M059J (cell line): ENCODE measurements around the gene HBA2.

DNA sequence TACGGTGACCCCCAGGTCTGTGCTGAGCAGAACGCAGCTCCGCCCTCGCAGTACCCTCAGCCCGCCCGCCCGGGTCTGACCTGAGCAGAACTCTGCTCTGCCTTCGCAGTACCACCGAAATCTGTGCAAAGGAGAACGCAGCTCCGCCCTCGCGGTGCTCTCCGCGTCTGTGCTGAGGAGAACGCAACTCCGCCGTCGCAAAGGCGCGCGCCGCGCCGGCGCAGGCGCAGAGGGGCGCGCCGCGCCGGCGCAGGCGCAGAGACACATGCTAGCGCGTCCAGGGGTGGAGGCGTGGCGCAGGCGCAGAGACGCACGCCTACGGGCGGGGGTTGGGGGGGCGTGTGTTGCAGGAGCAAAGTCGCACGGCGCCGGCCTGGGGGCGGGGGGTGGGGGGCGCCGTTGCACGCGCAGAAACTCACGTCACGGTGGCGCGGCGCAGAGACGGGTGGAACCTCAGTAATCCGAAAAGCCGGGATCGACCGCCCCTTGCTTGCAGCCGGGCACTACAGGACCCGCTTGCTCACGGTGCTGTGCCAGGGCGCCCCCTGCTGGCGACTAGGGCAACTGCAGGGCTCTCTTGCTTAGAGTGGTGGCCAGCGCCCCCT is 42.9 kb downstream of the POLR3K start:
- RAMPAGE, long total RNA: no peak

DNA sequence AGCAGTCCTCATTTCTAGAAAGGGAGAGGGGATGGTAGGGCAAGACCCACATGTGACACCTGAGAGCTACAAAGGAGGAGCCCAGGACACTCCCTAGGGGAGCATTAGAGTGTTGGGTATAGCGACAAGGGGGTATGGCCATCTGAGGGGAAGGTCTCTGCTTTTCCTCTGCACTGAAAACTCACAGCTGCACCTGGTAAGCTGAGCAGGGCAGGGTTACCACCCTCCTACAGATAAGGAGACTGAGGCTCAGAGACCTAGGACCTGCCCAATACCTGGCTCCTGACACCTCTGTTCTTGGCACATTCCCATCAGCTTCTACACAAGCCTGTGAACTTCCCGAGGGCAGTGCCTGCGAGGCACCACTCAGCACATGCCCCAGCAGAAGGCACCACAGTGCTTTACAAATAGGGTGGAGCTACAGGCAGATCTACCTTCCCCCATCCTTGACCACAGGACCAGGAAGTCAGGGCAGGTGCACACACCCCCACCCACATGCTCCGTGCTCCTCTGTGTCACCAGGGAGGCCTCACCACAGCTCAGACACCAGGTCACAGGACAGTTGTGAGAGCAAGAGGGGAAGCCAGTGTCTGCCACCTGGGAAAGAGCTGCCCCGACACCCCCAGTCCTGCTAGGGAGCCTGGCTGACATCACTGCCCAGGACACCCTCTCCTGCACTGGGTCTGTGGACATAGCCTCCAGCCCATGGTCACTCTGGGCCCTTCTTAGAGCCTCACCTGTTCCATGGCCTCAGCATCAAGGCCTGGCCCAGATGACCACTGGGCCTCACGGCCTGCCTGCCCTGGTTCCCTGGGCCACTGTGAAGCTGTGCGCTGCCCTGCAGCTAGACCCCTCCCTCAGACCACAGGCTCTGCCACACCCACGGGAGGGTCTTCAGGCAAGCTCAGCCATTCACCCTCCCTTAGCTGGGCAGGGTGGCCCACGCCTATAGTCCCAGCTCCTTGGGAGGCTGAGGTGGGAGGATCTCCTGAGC is 14.5 kb downstream of the POLR3K start:
- RAMPAGE, long total RNA: no peak

- RAMPAGE, long total RNA: no peak
Observed at GRCh38 chr16:89624-90177, 11.7 kb downstream of the MPG start.

DNA sequence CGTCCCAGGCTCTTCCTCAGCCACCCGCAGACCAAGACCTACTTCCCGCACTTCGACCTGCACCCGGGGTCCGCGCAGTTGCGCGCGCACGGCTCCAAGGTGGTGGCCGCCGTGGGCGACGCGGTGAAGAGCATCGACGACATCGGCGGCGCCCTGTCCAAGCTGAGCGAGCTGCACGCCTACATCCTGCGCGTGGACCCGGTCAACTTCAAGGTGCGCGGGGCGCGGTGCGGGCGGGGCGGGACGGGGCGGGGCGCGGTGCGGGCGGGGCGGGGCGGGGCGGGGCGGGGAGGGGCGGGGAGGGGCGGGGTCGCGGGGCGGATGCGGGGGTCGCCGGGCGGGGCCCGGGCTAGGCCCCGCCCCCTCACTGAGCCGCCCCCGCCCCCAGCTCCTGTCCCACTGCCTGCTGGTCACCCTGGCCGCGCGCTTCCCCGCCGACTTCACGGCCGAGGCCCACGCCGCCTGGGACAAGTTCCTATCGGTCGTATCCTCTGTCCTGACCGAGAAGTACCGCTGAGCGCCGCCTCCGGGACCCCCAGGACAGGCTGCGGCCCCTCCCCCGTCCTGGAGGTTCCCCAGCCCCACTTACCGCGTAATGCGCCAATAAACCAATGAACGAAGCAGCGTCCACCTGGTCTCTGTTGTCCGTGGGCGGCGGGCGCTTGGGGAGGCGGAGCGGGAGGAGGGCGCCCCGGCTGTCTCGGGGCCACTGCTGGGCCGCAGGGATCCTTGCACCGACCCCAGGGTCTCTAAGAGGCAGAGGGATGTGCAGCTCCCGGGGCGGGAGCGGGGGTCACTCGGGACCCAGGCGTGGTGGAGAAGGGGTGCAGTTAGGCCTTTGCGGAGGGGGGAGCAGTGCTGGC is 1.7 kb downstream of the HBZ start:
- RAMPAGE, long total RNA: no peak

DNA sequence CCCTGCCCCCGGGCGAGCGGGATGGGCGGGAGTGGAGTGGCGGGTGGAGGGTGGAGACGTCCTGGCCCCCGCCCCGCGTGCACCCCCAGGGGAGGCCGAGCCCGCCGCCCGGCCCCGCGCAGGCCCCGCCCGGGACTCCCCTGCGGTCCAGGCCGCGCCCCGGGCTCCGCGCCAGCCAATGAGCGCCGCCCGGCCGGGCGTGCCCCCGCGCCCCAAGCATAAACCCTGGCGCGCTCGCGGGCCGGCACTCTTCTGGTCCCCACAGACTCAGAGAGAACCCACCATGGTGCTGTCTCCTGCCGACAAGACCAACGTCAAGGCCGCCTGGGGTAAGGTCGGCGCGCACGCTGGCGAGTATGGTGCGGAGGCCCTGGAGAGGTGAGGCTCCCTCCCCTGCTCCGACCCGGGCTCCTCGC is at the start of gene HBA2:
Gene HBA2 (plus strand): TSS at position 247 of the 416 bp plus-strand sequence.
- RAMPAGE, long total RNA: no peak

- RAMPAGE, long total RNA: no peak
Observed at GRCh38 chr16:227165-227863, 1.9 kb downstream of the LUC7L start.

DNA sequence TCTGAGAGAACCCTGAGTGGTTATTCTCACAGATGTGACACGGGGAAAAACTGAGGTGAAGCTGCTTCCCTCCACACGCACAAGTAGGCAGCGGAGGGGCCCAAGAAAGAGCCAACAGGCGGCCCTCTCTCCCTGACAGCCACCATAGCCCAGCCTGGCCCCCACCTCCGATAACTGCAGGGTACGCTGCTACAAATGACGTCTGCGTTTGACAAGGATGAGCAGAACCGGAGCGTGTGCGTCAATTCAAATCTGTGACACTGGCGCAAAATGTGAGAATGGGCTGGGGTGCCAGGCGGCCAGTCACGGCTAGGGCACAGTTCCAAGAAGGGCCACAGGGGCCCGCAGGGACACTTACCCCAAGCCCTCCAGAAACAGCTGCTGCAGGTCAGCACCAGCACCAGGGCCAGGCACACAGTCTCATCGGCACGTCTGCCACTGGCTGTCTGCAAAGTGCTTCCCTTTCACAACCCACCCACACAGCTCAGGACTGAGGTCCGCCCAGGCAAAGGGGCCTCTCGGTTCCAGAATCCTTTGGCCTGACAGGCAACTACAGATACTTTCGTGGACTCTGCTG is 14.5 kb downstream of the AXIN1 start:
- RAMPAGE, long total RNA: no peak

DNA sequence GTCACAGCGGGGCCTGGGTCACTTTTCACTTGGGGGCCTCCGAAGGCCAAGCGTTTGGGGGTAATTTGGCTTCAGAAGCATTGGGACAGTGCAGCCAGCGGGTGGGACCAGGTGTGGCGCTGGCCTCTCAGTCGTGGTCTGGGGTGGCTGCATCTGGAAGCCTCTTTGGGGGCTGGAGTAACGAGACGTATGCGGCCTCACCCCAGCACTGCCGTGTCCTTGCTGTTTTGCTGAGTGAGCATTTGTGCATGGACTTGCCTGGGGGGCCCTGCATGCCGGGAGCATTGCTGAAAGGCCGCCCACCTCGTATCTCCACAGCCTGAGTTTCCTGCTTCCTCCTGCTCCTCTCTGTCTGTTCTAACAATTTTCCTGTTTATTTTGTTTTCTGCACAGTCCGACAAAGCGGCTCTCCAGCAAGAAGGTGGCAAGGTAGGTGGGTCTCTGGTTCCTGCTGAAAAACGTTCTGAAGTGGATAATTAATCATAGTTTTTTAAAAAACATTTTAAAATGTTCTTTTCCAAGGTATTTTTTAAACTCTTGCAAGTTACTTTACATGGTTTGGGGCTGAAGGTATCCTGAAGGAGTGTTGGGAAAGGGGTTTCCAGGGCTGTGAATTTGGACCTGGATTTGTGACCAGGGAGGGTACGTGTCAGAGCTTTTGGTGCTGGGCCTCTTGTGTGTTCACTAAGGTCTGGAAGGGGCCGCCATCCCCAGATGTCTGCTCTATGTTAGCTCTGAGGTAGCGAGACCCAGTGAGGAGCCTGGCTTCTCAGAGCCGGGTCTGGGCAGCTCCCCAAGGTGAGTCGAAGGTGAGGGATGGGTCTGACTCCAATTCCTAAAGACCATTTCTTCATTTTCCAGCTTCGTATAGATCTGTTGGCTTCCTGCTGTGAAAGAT is 30.8 kb upstream of the CAPN15 start:
- RAMPAGE, long total RNA: no peak

- RAMPAGE, long total RNA: no peak
Observed at GRCh38 chr16:502874-503251, 24.6 kb upstream of the CAPN15 start.

GRCh38 chr16:543288-543792 is 15.8 kb downstream of the CAPN15 start:
- RAMPAGE, long total RNA: no peak

DNA sequence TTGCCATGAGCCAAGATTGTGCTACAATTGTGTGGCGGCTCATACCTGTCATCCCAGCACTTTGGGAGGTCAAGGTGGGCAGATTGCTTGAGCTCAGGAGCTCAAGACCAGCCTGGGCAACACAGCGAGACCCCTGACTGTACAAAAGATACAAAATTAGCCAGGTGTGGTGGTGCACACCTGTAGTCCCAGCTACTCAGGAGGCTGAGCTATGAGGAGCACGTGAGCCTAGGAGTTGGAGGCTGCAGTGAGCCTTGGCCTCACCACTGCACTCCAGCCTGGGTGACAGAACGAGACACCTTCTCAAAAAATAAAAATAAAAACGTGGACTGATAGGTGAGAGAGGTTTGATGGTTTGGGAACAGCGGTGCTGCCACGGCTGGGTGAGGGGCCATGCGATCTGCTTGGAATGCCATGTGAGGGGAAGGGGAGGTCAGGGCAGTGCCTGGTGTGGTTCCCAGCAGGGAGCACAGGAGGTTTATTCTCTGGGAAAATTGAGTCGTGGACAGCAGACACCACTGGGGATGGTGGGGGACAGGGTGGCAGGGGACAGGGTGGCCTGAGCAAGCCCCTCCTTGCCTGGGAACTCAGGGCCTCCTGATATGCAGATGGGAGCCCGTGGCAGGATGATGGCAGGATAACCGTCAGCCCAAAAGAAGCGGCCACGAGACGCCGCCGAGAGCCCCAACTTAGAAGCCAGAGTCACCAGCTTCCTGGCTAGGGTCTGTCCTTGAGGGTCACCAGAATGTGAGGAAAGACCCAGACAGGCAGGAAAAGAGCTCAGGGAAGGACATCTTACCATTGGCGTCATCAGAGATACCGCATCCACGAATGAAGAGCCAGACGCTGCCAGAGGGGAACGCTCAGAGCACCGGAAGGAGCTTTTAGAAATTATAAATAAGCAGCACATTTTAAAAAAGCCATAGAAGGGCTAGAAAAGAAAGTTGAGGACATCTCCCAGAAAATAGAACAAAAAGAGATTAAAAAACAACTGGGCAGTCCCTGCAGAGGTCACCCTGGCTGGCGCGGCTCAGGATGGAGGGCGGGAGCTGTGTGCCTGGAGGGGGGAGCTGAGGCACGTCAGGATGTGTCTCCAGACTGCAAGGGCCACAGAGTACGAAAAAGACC is 19.3 kb downstream of the RAB40C start:
- RAMPAGE, long total RNA: no peak

- RAMPAGE, long total RNA: no peak
Observed at GRCh38 chr16:715659-716599, 1.0 kb downstream of the METRN start.

DNA sequence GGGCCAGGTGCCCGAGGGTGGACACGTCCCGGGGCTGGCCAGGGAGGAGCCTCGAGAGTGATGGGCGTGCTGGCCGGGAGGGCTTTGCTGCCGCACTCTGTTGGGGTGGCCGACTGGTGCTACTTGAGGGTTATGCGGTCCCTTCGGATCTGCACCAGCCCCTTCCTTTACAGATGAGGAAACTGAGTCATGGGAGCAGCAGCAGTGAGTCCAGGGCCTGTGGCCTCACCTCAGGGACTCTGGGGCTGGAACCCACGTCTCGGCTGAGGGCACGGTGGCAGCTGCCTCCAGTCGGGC is 4.1 kb downstream of the RPUSD1 start:
- RAMPAGE, long total RNA: no peak

GRCh38 chr16:865172-865656 is 64.7 kb upstream of the GNG13 start:
- RAMPAGE, long total RNA: no peak

GRCh38 chr16:1078410-1079135 is 6.0 kb downstream of the SSTR5 start:
- RAMPAGE, long total RNA: no peak

DNA sequence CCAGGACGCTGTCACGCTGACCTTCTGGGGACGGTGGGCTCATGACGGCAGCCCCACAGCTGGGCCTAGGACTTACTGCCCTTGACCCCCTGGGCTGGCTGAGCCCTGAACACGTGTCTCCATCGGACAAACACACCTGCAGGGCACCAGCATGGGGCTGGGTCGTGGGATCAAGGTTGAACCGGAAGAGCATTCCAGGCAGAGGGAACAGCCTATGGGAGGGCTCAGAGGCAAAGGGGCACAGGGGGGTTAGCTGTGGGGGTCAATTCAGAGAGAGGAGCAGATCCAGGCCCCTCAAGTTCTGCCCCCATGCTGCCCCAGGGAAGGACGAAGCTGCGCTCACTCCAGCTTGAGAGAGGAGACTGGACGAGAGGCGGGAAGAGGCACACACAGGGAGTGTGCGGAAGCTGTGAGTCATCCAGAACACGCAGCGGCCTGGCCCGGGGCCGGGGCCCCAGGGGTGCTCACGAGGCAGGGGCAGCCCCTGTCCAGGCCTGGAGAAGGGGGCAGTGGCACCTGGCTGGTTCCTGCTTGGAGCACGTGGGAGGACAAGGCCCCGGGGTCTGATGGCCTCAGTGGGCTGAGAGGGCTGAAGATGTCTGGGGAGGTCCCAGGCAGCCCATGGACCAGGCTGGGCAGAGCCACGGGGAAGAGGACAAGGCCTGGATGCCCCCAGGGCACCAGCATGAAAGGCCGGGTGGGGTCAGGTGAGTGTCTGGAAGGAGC is 9.9 kb downstream of the SSTR5 start:
- RAMPAGE, long total RNA: no peak

- RAMPAGE, long total RNA: no peak
Observed at GRCh38 chr16:1089473-1090161, 6.4 kb downstream of the C1QTNF8 start.

- RAMPAGE, long total RNA: no peak
Observed at GRCh38 chr16:1097622-1098389, 1.8 kb upstream of the C1QTNF8 start.

- RAMPAGE, long total RNA: no peak
Observed at GRCh38 chr16:1144981-1145824, 7.7 kb upstream of the CACNA1H start.

GRCh38 chr16:1158235-1159036 is 5.5 kb downstream of the CACNA1H start:
- RAMPAGE, long total RNA: no peak